Fibroblast of villous mesenchyme (primary cell): ENCODE data around the gene NRBF2.

DNA sequence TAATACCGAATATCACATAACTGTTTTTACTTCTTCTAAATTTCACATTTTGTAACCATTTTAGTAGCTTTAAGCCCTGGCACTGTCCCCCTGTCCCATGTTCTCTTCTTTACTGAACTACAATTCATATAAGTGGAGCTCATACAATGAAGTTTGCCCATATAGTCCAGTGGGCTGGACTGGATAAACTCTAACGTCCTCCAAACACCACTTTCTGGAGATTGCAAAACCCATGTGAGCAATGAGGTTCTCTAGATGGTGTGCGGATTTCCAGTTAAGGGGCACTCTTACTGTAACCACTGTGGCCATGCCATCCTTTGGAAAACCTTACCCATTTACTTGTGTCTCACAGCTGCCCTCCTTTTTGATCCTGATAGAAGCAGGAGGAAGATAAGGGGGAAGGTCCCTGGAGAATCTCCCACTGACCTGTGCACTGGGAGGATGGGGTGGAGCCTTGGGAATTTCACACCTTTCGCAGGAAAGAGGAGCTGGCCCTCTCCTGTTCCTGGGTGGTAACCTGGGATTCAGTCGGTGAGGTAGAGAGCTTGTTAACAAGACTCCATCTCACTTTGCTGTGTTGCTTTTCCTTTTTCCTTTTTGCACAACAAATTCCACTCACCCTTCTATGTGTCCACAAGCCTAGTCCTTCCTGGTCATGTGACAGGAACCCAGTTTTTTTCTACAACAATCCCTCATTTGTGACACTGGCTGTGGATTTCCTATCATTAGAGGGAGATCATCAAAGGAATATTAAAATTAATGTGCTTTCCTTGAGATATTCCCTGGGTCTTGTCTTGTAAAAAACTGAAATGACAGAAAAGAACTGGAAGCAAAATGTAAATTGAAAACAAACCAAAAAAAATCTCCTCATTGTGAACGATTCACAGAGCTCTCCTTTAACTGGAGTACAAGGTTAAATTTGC, 120.7 kb downstream of the ARID5B start:
- CAGE, long polyA plus RNA, result no peak

DNA sequence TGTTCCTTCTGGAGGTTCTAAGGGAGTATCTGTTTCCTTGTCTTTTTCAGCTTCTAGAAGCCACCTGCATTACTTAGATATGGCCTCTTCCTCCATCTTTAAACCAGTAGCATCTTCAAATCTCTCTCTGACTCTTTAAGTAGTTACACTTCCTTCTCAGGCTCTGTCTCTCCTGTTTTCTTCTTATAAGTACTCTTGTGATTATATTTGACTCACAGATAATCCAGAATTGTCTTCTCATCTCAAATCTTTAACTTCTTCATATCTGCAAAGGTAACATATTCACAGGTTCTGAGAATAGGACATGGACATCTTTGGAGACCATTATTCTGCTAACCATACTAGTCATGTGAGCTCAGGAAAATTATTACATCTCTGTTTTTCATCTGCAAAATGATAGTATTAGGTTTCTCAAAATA, 145.2 kb downstream of the ZNF365 start:
- CAGE, long polyA plus RNA, result no peak

DNA sequence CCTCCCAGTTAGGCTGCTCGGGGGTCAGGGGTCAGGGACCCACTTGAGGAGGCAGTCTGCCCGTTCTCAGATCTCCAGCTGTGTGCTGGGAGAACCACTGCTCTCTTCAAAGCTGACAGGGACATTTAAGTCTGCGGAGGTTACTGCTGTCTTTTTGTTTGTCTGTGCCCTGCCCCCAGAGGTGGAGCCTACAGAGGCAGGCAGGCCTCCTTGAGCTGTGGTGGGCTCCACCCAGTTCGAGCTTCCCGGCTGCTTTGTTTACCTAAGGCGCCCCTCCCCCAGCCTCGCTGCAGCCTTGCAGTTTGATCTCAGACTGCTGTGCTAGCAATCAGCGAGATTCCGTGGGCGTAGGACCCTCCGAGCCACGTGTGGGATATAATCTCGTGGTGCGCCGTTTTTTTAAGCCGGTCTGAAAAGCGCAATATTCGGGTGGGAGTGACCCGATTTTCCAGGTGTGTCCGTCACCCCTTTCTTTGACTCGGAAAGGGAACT, 196.4 kb upstream of the ADO start:
- CAGE, long polyA plus RNA, result no peak

DNA sequence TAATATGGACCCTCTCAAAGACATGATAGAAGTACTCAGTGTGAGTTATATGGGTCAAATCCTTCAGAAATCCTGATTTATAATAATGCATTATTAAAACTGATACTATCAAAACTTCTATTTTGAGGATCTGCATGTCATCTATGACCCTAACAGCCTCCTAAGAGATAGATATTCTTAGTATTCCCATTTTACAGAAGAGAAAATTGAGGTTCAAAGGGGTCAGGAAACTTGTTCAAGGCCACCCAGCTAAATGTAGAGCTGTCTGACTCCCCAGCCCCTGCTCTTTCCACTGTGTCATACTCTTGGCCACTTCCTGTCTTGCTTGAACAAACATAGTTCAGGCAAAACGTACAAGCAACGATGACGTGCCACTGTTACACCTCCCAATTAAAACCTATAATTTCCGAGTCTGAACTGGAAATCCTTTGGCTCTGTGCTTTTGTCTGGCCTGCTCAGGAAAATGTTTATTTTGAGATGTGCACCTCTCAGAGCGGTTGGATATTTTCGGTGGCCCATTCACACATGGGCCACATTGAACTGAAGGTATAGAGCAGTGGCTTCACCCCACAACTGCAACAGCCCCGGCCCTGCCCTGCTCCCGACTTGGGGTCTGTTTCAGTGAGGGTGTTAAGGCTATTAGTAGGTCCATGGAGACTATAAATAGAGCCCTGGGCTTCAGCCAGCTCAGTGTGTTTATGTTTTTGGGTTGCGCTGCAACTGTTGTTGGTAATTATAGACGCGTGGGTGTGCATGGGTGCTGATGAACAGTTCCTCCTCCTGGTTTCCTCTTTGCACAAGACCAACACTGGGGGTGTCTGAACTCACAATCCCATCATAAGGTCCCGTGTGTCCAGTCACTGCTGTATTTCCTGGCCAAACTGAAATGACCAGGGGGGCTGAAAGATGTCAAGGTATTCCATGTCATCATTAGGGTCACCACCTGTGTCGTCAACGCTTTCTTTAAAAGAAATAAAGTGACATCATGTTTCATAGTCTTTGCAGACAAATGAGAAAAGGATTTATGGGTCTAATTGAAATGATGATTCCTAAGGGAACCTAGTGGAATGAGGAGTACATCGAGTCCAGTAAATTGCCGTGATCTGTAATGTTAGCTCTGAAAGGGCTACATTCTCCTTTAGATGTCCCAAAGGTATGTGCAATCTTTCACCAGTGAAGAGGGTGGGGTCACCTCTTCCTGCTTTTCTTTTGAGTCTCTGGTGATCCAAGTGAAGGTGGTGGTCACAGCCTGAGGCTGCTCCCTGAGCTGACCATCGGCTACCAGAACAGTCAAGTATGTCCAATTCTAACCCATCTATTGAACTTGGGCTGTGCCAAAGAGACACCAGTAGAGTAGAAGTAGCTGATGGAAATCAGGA, 172.1 kb upstream of the ADO start:
- CAGE, long polyA plus RNA, result no peak

- CAGE, long polyA plus RNA, result start-site peak on the plus strand at chr10:63133298-63133349, 75 and 48 reads in 2 replicates
These were observed at the start of gene NRBF2 for GRCh38 chr10:63132811-63134128. Gene NRBF2, plus strand, starts transcription at chr10:63133328.

- CAGE, long polyA plus RNA, result no peak
These were observed 2.1 kb downstream of the NRBF2 start for GRCh38 chr10:63135063-63135780.

- CAGE, long polyA plus RNA, result no peak
These were observed 4.1 kb downstream of the NRBF2 start for GRCh38 chr10:63137302-63137638.

GRCh38 chr10:63164835-63165248, 31.7 kb downstream of the NRBF2 start:
- CAGE, long polyA plus RNA, result no peak

GRCh38 chr10:63331208-63332113, 134.3 kb downstream of the JMJD1C start:
- CAGE, long polyA plus RNA, result no peak

- CAGE, long polyA plus RNA, result no peak
These were observed 35.4 kb downstream of the JMJD1C start for GRCh38 chr10:63430278-63430790.

GRCh38 chr10:63464528-63464774, 1.3 kb downstream of the JMJD1C start:
- CAGE, long polyA plus RNA, result no peak

- CAGE, long polyA plus RNA, result no peak
These were observed 26.0 kb upstream of the JMJD1C start for GRCh38 chr10:63491580-63492353.

GRCh38 chr10:63522417-63522668, 1.1 kb downstream of the REEP3 start:
- CAGE, long polyA plus RNA, result no peak

- CAGE, long polyA plus RNA, result no peak
These were observed 33.6 kb downstream of the REEP3 start for GRCh38 chr10:63554742-63555246.

GRCh38 chr10:63597918-63598188, 76.7 kb downstream of the REEP3 start:
- CAGE, long polyA plus RNA, result no peak

DNA sequence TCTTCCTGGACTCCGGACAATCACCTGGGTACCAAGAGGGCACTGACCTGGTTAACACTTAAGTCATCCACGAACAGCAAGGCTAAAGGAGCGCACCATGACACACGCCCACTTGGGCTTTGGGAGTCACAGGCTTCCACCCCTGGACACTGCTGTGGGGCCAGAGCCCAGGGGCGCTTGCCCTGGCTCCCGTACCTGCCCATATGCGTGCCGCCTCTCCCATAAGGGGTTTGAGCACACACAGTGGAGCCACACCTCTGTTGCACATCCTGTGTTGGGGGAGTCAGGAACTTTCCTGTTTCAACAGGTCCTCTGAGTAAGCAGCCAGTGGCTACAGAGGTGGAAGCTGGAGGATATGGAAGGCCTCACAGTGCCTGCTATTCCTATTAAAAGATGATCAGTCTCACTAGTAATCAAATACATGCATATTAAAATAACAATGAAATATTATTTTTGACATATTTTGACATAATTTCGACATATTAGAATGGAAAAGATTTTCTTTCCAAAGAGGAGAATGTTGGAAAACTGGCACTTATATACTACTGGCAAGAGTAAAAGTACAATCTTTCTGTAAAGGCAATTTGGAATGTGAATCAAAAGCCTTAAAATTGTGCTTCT, 152.1 kb downstream of the REEP3 start:
- CAGE, long polyA plus RNA, result no peak

- CAGE, long polyA plus RNA, result no peak
These were observed 675.7 kb downstream of the REEP3 start for GRCh38 chr10:64196911-64197340.

GRCh38 chr10:65698530-65699196, 1227.2 kb upstream of the LRRTM3 start:
- CAGE, long polyA plus RNA, result no peak

- CAGE, long polyA plus RNA, result no peak
These were observed 704.9 kb upstream of the LRRTM3 start for GRCh38 chr10:66220918-66221295.

DNA sequence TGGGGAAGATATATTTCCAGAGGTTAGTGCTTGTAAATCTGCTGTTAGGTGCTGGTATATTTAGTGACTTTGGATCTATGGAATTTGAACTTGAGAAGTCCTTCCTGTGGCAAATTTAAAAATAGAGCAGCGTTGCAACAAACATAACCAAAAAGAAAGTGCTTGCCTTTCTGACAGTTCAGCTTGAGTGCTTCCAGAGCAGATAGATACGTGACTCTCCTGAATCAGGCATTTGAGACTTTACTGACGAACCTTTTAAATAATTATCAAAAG, 387.5 kb upstream of the LRRTM3 start:
- CAGE, long polyA plus RNA, result no peak